HT1080 (cell line): ENCODE data around the gene PPIAL4G.

GRCh38 chr1:145777234-145777973 lies 46.5 kb downstream of the RNF115 start:
RAMPAGE:
- cytosol, long total RNA: no peak
- long total RNA: no peak
- nucleus, long total RNA: no peak

DNA sequence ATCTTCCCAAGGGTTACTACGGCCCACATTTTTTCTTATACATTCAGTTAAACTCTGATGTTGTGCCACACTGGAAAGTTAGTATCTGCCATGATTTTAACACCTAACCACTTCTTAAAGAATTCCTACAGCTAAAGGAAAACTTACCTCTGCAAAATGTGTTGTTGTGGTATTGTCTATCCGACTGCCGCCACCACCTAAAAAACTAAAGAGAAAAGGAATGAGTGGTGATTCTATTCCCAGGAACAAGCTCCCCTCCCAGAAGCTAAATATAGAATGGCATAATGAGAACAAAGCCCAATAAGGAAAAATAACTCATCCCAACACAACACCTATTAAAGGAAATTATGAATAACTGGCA lies 39.5 kb downstream of the RNF115 start:
RAMPAGE:
- cytosol, long total RNA: no peak
- long total RNA: no peak
- nucleus, long total RNA: no peak

DNA sequence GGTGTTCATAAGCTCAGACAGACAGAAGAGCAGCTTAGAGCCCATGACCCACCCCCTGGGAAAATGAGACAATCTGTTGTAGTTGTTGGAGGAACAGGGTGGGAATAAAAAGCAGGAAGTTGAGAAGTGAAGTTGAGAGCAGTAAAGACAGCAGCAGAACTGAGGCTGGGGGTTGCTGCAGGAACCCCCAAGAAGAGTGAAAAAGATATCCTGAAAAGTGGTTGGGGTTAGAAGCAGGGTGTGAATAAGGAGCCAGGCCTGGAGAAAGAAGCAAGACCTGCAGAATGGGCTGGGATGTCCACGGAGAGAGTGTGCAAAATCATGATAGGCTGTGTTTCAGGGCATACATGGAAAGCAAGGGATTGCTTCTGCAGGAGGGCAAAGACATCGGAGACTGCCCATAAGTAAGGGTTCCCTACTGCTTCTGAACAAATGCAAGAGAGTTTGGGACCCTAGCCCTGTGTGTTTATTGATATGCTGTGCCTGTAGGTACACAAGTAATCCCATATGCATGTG lies 1.8 kb upstream of the LIX1L start:
RAMPAGE:
- cytosol, long total RNA: no peak
- long total RNA: no peak
- nucleus, long total RNA: no peak

DNA sequence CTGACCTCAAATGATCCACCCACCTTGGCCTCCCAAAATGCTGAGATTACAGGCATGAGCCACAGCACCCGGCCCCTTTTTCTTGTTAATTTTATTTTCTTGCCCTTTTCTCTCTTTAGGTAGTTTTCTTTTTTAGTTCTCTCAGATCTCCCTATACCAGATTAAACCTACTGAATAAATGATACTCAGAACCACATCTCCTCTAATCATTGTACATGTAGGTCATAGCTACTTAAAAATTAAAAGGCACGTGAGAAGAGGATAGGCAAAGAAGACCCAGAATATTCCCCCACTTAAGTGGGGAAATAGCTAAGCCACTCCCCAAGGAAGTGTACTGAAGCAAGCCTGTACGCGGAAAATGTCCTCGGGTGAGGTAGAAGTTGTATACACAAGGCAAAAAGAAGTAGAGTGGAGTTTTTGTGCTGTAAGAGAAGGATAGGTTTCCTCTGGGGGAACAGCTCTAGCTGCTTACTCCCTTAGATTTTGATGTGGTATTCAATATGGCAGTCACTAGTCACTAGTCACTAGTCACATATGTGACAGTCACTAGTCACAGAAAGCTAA lies 7.8 kb downstream of the TXNIP start:
RAMPAGE:
- cytosol, long total RNA: no peak
- long total RNA: no peak
- nucleus, long total RNA: no peak

GRCh38 chr1:145993938-145994885 lies 2.2 kb downstream of the TXNIP start:
RAMPAGE:
- cytosol, long total RNA: no peak
- long total RNA: no peak
- nucleus, long total RNA: no peak

GRCh38 chr1:146039872-146040208 lies 18.3 kb upstream of the HJV start:
RAMPAGE:
- cytosol, long total RNA: no peak
- long total RNA: no peak
- nucleus, long total RNA: no peak

RAMPAGE:
- cytosol, long total RNA: no peak
- long total RNA: no peak
- nucleus, long total RNA: no peak
Observed at GRCh38 chr1:146049099-146049346, 27.5 kb upstream of the HJV start.

RAMPAGE:
- cytosol, long total RNA: no peak
- long total RNA: no peak
- nucleus, long total RNA: no peak
Observed at GRCh38 chr1:146376725-146377527, 32.4 kb upstream of the PPIAL4H start.

GRCh38 chr1:146387796-146388258 lies 43.3 kb upstream of the PPIAL4H start:
RAMPAGE:
- cytosol, long total RNA: no peak
- long total RNA: no peak
- nucleus, long total RNA: no peak

DNA sequence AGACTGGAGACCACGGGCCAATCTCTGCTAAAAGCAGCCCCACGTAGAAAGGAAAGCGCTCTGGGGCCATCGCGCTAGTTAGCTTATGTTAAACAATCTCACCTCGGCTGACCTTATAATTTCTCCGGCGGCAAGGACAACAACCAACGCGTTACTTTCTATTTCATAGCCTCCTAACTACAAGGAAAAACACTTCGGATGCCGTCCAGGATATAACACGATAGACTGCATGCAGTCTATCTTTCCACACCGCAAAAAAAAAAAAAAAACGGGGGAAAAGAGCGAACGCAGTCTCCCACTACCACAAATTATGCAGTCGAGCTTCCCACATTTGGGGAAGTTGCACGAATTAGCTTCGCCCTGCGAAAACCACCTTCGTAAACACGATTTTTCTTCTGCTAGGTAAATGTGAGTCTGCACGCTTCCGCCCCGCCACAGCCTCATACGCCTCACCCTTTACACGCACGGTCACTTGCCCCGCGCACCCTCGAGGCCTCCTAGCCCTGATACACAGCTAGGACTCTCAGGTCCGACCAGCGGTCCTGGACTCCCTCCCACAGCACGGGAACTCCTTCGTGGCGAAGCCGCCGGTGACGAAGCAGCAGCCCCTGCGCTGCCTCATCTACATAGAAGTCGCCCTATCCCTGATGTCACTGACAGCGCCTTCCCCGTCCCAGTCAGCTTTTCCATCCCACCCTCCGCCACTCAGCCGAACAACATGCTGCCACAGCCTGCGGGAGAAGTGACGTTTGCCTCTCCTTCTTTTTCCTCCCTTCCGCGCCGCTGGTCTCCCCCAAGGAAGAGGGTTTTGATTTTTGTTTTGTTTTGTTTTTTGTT lies 87.7 kb downstream of the PRKAB2 start:
RAMPAGE:
- cytosol, long total RNA: no peak
- long total RNA: no peak
- nucleus, long total RNA: no peak

DNA sequence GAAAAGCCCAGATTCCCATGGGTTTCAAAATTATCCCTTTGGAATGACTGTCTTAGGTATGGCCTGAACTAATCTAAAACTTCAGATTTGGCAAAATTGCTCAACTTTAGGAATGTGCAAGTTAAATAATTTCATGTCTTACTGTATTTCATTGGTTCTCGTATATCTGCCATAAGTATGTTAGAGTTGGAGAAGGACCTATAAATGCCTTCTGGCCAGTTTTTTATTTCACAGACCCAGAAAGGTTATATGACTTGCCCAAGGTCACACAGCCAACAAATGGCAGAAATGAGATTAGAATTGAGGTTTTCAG lies 27.3 kb downstream of the CHD1L start:
RAMPAGE:
- cytosol, long total RNA: no peak
- long total RNA: no peak
- nucleus, long total RNA: no peak

RAMPAGE:
- cytosol, long total RNA: no peak
- long total RNA: no peak
- nucleus, long total RNA: no peak
Observed at GRCh38 chr1:147599762-147599938, 58.3 kb downstream of the BCL9 start.

DNA sequence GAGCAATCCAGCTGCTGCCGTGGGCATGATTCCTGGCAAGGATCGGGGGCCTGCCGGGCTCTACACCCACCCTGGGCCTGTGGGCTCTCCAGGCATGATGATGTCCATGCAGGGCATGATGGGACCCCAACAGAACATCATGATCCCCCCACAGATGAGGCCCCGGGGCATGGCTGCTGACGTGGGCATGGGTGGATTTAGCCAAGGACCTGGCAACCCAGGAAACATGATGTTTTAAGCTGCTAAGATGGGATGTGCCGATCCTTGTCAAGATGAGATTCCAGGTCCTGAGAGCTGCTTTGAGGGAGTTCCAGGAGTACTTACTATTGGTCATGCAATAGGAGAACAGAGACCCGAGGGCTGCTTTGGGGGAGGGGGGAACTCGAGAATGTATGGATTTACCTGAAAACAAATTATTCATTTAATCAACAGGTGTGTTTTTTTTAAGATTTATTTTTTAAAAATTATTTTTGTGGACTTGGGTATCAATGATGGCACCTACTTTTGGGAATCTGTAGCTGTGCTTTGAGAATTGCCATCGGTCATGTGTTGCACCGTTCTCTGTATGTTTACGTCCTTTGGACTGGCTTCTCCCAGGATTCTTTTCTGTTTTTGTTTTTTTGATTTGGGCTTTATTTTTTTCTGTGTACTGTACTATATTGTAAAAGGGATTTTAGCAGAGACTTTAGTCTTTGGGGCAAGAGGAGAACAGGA lies 45.4 kb downstream of the ACP6 start:
RAMPAGE:
- cytosol, long total RNA: no peak
- long total RNA: no peak
- nucleus, long total RNA: no peak

GRCh38 chr1:148014696-148015141 lies 86.5 kb downstream of the GPR89B start:
RAMPAGE:
- cytosol, long total RNA: no peak
- long total RNA: no peak
- nucleus, long total RNA: no peak

DNA sequence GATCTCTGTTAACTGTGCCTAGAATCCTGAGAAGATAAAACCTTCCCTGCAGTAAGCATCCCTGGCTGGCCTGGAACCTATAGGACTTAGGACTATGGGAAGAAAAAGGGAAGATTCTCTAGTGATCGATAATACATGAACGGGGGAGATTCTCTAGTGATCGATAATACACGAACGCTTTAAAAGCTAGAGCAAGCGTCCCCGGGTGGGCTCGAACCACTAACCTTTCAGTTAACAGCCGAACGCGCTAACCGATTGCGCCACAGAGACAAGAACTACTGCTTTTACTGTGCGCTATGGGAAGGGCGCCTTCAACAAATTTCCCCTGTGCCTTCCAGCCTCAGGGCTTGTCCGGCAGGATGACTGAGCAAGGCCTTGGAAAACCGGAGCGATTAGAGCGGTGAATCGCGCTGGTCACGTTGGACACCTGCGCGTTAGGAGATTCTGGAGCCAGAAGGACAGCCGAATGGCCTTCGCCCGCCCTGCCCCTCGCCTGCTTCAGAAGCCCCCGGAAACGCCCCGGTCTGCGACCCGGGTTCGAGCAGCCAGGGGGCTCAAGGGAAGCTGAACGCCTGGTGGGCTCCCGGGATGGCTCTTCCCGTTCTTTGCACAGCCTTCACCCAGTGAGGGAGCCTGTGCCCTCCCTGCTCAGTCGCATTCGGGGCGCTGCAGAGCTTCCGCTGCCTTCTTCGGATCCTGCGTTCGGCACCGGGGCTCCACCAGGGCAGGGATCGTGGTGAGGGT lies 103.6 kb downstream of the NBPF11 start:
RAMPAGE:
- cytosol, long total RNA: no peak
- long total RNA: no peak
- nucleus, long total RNA: no peak

RAMPAGE:
- cytosol, long total RNA: no peak
- long total RNA: no peak
- nucleus, long total RNA: no peak
Observed at GRCh38 chr1:148125707-148126137, 26.4 kb downstream of the NBPF11 start.

DNA sequence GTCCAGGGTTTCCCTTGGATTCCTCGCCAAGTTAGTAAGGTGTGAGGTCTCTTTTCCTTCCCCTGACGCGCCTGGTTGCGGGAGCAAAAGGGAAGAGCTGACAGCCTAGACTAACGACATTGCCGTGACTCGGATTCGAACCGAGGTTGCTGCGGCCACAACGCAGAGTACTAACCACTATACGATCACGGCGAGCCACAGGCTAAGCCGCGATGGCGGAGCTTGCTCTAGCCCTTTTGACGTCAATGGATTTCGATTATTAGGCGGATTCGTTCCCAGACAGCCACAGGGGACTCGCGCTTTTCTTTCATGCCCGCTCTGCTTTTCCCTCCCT lies 150.5 kb upstream of the NBPF11 start:
RAMPAGE:
- cytosol, long total RNA: no peak
- long total RNA: no peak
- nucleus, long total RNA: no peak

RAMPAGE:
- cytosol, long total RNA: no peak
- long total RNA: no peak
- nucleus, long total RNA: no peak
Observed at GRCh38 chr1:148459624-148460077, 23.5 kb downstream of the PPIAL4G start.

GRCh38 chr1:148483099-148483349 lies at the start of gene PPIAL4G:
Gene PPIAL4G (minus strand): TSS chr1:148483302.
RAMPAGE:
- cytosol, long total RNA: no peak
- long total RNA: no peak
- nucleus, long total RNA: no peak

DNA sequence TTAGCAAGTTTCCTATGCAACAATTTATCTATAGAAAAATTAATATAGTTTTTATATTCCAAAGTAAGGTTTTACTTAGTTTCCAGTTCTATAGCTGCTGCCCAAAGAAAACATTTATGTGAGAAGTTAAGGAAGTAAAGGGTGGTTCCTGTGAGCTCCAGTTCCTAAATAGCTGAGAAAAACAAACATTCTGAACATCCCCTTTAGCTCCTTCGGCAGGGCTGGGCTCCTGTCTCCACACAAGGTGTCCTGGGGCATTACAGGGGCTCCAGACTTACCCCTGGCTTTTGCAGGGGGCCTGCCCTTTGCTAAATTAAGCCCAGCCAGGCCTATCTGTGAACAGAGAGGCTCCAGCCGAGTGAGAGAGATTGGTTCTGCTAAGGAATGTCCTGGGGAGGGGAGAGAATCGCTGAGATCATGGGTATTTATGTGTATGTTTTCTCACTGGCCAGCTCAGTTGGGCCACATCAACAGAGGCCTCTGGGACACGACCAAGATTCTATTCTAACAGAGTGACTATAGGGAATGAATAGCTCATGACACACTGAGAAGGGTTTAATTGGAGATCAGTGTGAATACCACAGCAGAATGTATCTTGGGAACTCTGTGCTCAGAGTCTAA lies 72.6 kb downstream of the PDE4DIP start:
RAMPAGE:
- cytosol, long total RNA: no peak
- long total RNA: no peak
- nucleus, long total RNA: no peak